Metastatic Liver Carcinoma in the Adrenal Gland (tissue), 2 donors: ENCODE results near the gene PIM1.

DNA sequence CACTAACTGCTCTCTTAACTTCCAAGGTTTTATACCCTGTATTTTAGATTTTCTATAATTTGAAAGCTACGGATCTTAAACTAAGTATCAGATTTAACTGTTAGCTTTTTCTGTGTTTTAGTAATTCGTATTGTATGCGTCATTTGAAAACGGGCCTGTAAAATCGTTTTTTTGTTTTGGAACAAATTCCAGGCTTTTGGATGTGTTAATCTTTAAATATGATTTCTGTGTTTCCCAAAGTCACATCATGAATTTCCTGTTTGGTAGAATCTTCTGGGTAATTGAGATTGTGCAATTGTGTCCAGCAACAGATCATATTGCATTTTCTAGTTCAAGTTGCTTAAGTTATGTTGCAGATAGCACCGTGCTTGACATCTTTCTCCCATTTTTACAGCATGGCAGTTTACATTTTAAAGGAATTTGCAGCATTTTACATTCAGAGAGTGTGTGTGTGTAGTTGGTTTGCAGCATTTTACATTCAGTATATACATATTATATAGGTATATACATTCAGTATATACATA, 1.9 kb downstream of the MAPK14 start:
- PRO-cap, 2 experiments, result peak in 2 of 2 experiments; most common plus-strand start position 343 of the sequence (in 1); most common minus-strand start position 249 of the sequence (in 2)

GRCh38 chr6:36075575-36076003, 48.0 kb downstream of the MAPK14 start:
- PRO-cap, 2 experiments, result no peak in any of the 2 experiments

DNA sequence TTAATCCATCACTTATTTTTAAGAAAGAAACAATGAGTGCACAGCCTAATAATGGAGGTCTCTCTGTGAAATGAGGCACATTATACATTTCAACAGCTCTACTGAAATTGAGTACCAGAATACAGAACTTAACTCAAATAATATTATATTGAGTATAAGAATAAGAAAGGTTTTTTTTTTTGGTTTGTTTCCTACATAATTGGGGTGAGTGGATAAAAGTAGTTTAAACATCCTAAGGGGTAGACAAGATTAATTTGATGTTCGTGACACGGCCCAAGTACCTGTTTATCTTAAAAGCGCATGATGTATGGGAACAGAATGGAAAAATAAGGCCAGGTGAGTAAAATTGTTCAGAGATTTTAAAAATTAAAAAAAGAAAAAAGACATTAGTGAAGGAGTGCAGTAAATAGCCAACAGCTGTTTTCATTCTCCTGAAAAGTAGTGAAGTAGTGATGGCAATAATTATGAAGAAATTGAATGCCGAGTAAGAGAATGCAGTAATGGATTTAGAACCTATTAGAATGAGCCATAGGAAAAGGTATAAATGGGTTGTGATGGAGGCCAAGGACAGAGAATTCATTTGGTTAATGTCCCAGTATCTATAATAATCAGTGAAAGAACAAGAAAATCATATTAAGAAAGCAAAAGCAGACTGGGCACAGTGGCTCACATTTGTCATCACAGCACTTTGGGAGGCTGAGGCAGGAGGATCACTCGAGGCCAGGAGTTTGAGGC, 32.4 kb upstream of the MAPK13 start:
- PRO-cap, 2 experiments, result no peak in any of the 2 experiments

DNA sequence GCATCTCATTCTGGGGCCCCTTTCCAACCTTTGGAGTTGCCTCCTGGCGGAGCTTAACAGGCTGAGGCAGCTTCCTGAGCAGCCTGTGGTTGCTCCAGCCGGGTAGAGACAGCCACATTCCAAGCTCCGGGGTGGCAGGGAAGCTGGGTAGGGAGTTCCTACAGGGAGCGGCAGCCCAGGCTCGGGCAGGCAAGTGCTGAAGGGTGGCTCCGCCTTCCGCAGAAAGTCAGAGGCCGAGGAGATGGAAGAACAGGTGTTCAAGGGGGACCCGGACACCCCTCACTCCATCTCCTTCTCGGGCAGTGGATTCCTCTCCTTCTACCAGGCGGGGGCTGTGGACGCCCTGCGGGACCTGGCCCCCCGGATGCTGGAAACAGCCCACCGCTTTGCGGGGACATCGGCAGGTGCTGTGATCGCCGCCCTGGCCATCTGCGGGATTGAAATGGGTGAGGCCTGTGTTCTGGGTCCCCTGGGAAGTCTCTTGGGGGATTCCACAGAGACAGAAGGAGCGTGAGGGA, 418 bp downstream of the PNPLA1 start:
- PRO-cap, 2 experiments, result no peak in any of the 2 experiments

DNA sequence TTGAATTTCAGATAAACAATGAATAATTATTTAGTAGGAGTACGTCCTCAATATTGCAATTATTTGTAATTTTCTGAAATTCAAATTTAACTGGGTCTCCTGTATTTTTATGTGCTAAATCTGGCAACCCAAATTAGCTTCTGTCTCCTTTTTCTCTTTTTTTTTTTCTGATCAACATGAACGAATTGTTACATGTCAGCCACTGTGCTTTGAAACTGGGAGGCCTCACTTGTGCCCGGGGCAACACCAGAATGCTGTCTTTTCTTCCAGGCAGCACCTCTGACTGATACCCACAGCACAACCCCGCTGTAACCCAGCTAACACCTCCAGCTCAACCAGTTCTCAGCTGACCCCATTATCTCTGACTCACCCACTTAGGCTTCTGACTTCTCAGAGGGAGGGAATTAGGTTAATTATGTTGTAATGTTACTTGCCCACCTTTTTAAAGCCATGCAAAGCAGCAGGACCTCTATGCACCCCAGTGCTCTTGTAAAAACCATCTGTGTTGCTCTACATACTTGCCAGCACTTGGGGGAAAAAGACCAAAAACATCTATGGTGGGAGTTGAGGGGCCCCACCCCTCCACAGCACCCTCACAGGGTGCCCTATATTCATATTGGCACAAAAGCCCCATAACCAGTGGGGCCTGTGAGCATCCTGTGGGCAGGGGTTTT, 22.5 kb downstream of the BNIP5 start:
- PRO-cap, 2 experiments, result no peak in any of the 2 experiments

- PRO-cap, 2 experiments, result no peak in any of the 2 experiments
Observed at GRCh38 chr6:36439642-36440024, 3.0 kb downstream of the PXT1 start.

DNA sequence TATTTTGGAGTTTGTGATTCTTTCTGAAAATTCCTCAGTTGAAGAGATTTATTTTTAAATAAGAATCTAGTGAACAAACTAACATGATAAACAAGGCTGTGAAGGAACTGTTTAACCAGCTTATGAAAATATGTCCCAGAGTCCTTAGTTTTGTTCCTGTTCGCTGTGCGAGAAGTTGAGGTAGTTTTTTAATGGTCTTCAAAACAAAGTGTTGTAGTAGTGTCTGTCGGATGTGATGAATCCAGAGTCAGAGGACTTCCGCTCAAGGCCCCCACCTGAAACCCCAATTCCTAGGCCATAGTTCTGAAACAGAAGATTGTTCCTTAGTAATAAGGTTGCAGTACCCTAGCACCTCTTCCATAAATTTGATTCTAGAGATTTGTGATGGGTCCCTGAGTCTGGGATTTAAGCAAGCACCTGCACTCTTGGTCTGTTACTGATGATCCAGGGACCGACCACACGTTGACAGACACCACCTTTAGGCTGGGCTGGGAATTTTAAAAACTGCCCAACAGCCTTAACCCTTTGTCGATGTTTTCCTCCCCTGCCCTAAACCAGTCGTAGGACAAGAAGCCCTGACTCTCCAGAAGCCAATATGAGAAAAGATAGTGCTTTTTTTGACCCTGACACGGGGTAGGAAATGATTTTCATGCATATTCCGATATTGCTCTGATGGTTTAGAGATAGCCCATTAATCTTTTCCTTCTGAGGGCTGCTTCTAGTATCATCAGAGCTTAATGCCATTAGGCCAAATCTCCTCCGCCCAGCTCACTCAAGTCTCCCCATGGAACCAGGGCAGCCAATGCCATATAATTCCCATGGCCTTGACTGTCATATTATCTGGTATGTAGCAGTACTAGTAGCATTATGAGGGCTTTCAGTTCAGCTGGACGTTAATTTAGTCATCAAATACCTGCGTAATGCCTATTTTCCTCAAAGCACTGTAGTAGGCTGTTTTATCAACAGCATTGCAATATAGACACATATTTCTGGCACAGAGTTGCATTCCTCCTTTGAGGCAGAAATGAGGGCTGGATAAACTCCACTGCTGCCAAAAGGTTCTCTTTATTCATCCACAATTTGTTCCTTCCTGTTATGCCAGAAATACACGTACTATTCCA, 1.3 kb downstream of the KCTD20 start:
- PRO-cap, 2 experiments, result peak in 2 of 2 experiments; most common plus-strand start position 433 of the sequence (in 2); most common minus-strand start position 438 of the sequence (in 2)

- PRO-cap, 2 experiments, result no peak in any of the 2 experiments
Observed at GRCh38 chr6:36609599-36610188, 15.5 kb downstream of the SRSF3 start.

GRCh38 chr6:36612943-36613513, 18.9 kb downstream of the SRSF3 start:
- PRO-cap, 2 experiments, result no peak in any of the 2 experiments

DNA sequence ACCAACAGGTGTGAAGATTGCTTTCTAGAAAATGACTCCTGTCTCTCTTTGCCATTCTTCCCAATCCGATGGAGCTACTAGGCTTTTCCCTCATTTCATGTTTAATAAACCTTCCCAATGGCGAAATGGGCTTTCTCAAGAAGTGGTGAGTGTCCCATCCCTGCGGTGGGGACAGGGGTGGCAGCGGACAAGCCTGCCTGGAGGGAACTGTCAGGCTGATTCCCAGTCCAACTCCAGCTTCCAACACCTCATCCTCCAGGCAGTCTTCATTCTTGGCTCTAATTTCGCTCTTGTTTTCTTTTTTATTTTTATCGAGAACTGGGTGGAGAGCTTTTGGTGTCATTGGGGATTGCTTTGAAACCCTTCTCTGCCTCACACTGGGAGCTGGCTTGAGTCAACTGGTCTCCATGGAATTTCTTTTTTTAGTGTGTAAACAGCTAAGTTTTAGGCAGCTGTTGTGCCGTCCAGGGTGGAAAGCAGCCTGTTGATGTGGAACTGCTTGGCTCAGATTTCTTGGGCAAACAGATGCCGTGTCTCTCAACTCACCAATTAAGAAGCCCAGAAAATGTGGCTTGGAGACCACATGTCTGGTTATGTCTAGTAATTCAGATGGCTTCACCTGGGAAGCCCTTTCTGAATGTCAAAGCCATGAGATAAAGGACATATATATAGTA, 30.8 kb downstream of the SRSF3 start:
- PRO-cap, 2 experiments, result no peak in any of the 2 experiments

DNA sequence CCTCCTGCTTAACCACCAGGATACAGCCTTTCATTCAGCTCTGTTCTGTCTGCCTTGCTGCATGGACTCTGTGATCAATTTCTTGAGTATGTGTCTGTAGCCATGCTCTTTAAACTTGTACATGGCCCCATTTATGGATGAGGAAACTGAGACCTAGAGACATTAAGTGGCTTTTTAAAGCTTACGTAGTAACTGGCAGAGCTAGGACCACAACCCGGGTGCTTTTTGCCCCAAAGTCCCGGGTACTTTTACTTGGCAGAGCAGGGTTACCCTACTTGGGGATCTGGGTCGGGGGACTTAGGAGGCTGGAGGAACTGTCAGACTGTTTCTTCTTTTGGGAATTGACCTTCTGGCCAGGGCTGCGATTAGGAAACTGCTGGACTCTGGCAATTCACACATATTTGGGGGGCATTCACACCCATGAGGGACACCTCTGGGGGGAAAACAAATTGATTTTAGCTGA, 4.9 kb downstream of the CDKN1A start:
- PRO-cap, 2 experiments, result no peak in any of the 2 experiments

DNA sequence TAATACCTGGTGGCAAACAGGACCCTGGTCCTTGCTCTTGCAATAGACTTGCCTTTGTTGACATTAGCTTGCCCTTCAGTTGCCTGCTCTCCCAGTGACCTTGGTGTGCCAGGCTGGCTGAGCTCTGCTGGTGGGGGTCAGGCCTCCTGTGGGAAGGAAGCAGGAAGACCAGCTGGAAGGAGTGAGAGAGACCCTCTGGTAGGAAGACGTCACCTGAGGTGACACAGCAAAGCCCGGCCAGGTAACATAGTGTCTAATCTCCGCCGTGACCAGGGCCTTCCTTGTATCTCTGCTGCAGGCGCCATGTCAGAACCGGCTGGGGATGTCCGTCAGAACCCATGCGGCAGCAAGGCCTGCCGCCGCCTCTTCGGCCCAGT, 5.3 kb downstream of the CDKN1A start:
- PRO-cap, 2 experiments, result no peak in any of the 2 experiments

- PRO-cap, 2 experiments, result no peak in any of the 2 experiments
Observed at GRCh38 chr6:36690558-36690954, 7.1 kb upstream of the RAB44 start.

DNA sequence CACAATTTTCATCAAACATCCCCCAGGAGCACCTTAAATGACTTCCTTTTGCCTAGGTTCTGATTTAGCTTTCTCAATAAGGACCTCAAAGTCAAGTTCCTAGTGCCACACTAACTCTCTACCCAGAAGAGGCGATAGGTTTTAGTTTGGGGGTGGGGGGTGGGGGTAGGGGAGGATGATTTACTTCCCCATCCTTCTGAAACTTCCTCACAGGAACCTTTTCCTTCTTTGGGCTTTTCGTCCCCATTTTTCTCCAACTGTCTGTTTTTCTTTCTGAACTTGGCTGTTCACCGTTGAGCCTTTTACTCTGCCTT, 1.5 kb upstream of the MTCH1 start:
- PRO-cap, 2 experiments, result no peak in any of the 2 experiments

- PRO-cap, 2 experiments, result no peak in any of the 2 experiments
Observed at GRCh38 chr6:36997759-36999102, 7.2 kb upstream of the FGD2 start.

DNA sequence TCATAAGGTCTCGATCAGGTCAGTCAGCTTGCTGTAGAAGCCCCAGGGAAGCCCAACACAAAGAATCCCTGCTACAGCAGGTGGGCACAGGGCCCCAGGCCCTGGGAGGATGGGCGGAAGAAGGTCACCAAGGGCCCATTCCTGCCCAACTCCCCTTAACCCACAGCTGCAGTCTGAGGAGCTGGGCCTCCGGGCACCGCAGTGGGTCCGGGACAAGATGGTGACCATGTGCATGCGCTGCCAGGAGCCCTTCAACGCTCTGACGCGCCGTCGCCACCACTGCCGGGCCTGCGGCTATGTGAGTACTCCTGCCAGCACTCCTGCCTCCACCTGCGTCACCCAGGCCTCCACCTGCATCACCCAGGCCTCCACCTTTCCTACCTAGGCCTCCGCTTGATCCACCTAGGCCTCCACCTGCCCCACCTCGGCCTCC, 16.6 kb downstream of the FGD2 start:
- PRO-cap, 2 experiments, result no peak in any of the 2 experiments

GRCh38 chr6:37027510-37028168, 22.2 kb downstream of the FGD2 start:
- PRO-cap, 2 experiments, result no peak in any of the 2 experiments

- PRO-cap, 2 experiments, result no peak in any of the 2 experiments
Observed at GRCh38 chr6:37051917-37052749, 46.7 kb downstream of the FGD2 start.

DNA sequence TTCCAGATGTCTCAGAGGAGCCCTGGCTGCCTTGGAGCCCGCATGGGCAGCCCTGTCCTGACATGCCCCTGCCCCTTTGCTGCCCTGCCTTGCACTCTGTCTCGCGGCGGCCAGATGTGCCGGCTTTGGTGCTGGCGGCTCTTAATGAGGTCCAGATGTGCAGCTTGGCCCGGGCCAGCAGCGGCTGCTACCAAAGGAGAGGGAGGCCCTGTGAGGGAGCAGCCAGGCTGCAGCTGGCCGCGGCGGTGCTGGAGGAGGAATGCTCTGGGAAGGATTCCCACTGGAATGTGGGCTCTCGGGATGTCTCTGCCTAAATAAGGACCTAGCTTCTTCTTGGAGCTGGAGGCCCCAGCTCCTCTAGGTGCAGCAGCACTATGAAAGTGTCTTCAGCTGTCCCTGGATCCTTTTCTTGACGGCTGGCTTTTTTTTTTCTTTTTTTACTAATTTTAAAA, 72.5 kb downstream of the FGD2 start:
- PRO-cap, 2 experiments, result no peak in any of the 2 experiments

- PRO-cap, 2 experiments, result peak in 2 of 2 experiments; most common plus-strand start chr6:37170152 (in 2)
Observed at GRCh38 chr6:37170066-37170662, at the start of gene PIM1. Gene PIM1 (plus strand): TSS chr6:37170152.